Measurements from ENCODE around the genes LRCH4 and FIS1.

- PRO-cap: no peak
These were observed 2.2 kb downstream of the MEPCE start for GRCh38 chr7:100431488-100432488.

GRCh38 chr7:100432659-100433229, 3.1 kb downstream of the MEPCE start:
- PRO-cap: no peak

GRCh38 chr7:100510747-100511216, 27.1 kb downstream of the NYAP1 start:
- PRO-cap: no peak

DNA sequence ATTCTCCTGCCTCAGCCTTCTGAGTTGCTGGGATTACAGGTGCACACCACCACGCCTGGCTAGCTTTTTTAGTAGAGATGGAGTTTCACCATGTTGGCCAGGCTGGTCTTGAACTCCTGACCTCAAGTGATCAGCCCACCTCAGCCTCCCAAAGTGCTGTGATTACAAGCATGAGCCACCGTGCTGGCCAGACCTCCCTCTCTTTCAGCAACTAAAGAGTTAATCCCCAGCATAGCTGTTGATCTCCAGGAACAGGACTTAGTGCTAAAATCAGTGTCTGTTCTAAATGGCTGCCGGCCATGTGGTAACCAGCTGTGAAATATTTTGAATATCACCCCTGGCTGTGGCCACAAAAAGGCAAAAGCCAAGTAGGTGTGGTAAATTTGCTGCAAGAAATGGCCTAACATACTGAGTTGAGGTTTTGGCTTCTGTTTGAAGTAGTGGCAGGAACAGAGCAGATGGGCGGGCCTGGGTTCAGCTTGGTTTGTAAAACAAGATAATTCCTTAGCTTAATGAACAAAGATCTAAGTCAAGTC, 22.9 kb upstream of the AGFG2 start:
- PRO-cap: no peak

DNA sequence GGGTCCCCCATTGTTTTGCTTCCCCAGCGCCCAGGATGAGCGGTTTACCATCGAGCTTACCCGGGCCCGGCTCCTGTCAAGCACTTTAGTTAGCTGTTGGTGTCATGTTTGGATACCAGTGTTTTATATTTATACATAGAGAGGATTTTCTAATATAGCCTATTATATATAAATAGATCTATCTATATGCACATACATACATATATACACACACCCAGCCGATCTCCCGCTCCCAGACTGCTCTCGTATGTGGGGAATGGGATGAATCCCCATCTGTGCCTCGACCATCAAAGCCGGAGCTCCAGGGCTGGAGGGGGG, 8.2 kb downstream of the SAP25 start:
- PRO-cap: no peak

DNA sequence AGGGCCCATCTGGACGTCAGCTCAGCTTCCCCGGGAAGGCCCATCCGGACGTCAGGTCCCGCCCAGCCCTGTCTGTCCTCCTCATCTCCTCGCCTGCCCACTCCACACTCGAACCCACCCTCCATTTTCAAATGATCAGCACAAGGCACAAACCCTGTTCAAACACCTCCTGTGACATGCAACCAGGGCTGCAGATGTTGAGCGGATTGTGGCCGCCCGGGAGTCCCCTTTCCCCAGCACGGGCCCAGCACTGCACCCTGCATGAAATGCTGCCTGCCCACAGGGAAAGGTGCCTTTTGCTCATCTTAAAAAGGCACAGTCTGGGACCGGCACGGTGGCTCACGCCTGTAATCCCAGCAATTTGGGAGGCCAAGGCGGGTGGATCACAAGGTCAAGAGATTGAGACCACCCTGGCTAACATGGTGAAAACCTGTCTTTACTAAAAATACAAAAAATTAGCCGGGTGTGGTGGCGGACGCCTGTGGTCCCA, 5.3 kb upstream of the SAP25 start:
- PRO-cap: no peak

DNA sequence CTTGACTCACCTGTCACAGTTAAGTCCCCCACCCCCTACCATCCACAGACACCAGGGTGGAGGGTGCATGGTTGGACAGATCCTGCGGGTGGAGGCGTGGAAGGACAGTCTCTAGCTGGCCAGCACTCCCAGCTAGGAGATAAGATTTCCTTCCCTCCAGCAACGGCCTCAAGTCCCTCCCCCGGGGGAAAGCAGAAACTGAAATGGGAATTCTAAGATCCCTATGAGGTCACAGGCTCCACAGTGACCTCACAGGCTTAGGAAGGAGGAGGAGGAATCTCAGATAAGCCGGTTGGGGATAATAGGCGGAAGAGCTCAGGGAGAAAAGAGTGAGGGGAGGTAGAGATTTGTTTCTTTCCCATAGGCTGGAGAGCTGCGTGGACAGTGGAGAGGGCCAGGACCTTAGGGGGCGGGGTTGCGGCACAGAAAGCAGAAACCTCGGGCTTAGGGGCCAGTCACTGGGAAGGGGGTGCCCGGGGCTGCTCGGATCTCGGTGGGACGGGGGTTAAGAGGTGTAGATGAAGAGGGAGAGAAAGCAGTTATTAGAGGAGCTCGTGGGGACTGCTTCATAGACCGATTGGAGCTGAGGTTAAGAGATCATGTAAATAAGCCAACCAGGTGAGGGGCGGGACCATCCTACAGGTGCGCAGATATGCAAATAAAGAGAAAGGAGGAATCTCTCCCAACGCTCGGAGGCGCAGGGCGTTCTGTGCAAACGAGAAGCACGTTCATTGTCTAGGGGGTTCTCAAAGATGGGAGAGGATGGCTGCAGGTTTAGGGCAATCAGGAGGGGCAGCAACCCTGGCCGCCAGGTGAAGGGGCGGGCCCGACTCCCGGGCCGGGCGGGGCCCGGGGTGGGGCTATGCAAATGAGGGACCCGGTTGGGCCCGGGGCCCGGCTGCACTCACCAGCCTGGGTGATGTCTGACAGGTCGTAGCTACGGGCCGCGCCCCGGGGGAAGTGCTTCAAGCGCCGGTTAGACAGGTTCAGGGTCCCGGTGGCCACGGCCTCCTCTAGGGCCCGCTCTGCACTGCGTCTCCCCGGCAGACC, 631 bp downstream of the LRCH4 start:
- PRO-cap: unidirectional peak, plus-strand start at position 460 of the sequence

GRCh38 chr7:100586023-100586246, at the start of gene LRCH4:
Gene LRCH4 (minus strand): TSS chr7:100586129.
- PRO-cap: bidirectional peak, plus-strand start at chr7:100586459, minus-strand start at chr7:100586123

GRCh38 chr7:100586575-100586812, 366 bp downstream of the FBXO24 start:
- PRO-cap: unidirectional peak, plus-strand start at chr7:100586735

GRCh38 chr7:100675157-100675365, 1.5 kb downstream of the GNB2 start:
- PRO-cap: no peak

DNA sequence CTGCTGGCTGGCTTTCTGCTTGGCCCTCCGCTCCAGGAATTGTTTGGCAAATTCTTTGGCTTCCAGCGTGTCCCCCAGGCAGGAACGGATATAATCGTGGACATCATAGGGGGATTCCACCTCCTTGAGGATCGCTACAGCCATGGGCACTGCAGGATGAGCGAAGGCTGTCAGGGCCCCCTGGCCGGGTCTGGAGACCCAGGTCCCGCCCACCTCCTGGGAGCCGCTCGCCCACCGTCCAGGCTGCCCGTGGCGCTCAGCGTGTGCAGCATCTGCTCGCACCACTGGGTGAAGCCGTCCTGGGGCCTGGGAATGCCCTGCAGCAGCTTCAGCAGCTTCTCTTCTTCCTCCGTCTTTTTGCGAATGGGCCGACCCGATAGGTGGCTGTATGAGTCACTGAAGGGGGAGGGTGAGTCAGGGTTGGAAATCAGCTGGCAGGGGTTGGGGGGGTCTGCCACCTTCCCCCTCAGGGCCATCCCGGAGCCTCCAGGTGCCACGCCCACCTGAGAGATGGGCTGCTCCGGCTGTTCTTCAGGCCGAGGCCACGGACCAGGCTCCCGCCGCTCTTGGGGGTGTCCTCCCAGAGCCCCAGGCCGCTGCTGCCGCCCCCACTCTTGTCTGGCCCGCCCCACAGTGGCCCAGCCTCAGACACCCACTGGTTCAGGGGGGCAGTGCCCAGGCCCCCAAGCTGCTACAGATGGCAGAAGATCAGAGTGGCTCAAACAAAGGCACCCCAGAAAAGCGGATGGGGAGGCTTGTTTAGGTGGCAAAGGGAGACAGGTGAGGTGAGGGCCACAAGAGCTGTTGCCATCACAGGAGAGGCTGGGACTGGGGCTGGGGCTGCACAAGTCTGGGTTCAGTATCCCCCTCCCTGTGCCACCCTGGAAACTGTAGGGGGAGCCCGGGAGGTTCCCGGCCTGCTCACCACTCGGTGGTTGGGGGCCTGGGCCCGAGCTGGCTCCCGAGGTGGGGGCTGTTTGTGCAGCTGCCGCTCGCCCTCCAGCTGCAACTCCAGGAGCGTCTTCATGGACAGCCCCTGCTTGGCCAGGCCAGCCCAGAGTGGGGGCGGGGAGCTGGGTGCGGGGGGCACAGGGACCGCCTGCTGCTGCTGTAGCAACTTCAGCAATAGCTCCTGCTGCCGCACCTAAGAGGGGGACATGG, 8.9 kb downstream of the GNB2 start:
- PRO-cap: no peak

- PRO-cap: no peak
These were observed 776 bp downstream of the GIGYF1 start for GRCh38 chr7:100693351-100693597.

- PRO-cap: no peak
These were observed 2.2 kb downstream of the EPO start for GRCh38 chr7:100722461-100722958.

GRCh38 chr7:100807171-100807990, 19.9 kb downstream of the EPHB4 start:
- PRO-cap: no peak

GRCh38 chr7:100865902-100866766, 1.1 kb upstream of the TRIP6 start:
- PRO-cap: bidirectional peak, plus-strand start at chr7:100866227, minus-strand start at chr7:100866229; unidirectional peak, minus-strand start at chr7:100866587

DNA sequence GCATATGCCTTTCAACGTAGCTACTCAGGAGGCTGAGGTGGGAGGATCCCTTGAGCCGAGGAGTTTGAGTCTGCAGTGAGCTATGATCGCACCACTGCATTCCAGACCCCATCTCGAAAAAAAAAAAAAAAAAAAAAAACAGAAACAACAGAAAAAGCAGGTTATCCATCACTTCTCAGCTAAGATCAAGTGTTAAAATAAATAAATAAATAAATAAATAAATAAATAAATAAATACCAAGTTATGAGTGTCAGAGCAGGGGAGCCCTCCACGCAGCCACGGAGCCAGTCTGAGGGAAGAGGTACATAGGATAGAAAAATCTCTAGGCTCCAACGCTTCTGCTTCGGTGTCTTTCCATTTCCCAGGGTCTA, 5.2 kb downstream of the TRIM56 start:
- PRO-cap: no peak

DNA sequence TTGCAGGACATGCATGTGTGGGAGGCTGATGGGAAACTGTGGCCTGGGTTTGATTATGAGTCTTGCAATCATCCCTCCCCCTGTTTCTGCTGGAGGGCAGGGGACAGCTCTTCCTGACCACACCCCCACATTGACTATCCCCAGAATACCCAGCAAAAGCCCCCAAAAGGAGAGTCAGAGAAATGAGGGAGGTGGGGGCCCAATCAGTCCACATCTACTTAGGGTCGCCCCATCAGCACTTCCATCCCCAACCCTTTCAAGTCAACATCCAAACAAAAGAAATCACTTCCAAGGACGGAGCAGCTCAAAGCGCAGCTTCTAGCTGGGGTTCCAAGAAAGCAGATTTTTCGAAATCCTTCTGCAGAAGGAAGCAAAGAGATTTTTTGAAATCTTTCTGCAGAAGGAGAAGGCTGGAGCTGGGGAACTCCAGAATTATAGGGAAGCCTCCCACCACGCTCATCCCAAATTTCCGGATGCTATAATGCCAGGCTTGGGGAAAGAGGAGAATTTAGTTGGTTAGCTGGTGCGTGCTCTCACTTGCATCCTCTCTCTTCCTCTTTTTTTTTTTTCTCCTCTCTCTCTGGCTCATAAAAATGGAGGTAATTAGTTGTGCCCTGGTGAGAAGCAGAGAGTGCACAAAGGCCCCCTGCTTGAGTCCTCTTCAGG, 7.2 kb downstream of the SERPINE1 start:
- PRO-cap: unidirectional peak, plus-strand start at position 291 of the sequence

GRCh38 chr7:101210279-101210748, 7.1 kb downstream of the PLOD3 start:
- PRO-cap: no peak

- PRO-cap: bidirectional peak, plus-strand start at chr7:101244852, minus-strand start at chr7:101244708; bidirectional peak, plus-strand start at chr7:101245178, minus-strand start at chr7:101245075
These were observed at the start of gene FIS1 for GRCh38 chr7:101244530-101245519. Gene FIS1 (minus strand): TSS chr7:101245081.

GRCh38 chr7:101303680-101304551, 17.7 kb downstream of the IFT22 start:
- PRO-cap: no peak

All from ReNcell CX (cell line).